Diencephalon (tissue), 2 donors: ENCODE measurements around the genes OR5F1, APLNR, RTN4RL2 and ZDHHC5.

DNA sequence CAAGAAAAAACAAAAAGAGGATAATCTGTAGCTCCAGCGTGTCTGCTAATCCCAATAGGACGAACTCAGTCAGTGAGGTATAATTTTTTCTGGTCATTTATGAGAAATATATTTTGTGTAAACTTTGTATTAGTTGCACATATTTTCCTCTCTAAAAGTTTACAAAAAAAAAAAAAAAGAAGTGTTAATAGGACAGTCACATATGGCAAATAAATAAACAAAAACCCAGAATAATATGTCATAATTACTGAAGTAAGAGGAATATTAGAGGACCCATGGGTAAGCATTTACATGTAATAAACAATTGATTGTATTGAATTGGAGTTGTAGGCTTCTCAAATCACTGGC, at the start of gene OR5F1:
OR5F1 (minus strand) TSS at position 97 of the 348 bp plus-strand sequence.
- RAMPAGE, long total RNA = no peak

GRCh38 chr11:57124340-57125592, 57.0 kb upstream of the LRRC55 start:
- RAMPAGE, long total RNA = no peak

DNA sequence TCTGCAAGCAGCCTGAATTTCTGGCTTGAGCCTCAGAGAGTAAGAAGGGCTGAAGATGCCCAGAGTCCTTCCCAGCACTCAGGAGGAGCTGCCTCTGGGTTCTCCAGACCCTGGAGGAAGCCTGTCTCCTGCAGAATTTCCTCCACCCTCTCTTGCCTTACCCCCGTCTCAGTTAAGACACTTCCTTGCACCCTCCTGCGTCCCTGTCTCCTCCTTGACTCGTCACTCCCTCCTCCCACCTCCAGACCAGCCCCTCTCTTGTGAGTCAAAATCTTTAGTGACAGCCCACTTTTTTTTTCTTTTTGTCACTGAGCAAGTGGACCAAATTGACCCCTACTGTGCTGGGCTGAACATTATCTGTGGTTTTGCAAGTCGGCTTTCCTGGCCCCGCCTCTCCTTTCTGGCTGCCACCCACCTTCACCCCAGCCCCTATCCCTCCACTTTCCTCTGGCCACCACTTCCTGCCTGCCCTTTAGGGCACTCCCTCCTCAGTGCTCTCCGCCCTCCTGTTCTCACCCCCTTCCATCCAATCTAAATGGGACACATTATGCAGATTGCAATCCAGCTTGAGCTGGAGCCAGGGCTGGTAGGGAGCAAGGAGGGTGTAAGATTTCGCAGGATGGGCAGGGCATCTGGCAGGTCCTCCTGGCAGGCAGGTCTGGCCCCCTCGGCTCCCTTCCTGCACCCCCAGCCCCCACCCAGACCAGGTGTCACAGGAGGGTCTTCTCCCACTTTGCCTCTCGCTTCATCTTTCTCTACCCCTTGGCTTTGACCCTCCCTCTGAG, at the start of gene APLNR:
APLNR (minus strand) TSS at position 179 of the 785 bp plus-strand sequence.
- RAMPAGE, long total RNA = start-site peak on the minus strand centred at position 151 of the sequence, 58 bp wide, 267 and 161 reads in 2 replicates

GRCh38 chr11:57315673-57316528, 8.9 kb downstream of the TNKS1BP1 start:
- RAMPAGE, long total RNA = no peak

DNA sequence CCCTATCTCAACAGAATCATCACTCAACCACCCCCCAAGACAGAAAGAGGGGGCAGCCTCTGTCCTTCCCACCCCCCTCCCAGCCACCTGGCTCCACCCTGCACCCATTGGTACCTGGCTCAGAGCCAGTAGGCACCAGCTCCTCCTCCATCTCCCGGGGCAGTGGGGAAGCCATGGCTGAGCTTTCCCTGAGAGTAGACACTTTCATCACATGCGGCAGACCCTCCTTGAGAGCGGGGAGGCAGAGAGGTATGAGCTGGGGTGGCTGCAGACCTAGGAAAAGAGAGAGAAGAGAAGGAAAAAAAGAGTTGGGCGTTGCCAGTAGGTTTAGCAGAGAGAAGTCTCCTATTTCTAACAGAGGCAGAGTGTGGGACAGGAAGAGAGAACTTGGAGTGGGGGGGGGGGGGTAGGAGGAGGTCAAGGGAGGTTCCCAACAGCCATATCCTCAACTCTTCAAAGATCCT, 3.0 kb downstream of the TNKS1BP1 start:
- RAMPAGE, long total RNA = no peak

DNA sequence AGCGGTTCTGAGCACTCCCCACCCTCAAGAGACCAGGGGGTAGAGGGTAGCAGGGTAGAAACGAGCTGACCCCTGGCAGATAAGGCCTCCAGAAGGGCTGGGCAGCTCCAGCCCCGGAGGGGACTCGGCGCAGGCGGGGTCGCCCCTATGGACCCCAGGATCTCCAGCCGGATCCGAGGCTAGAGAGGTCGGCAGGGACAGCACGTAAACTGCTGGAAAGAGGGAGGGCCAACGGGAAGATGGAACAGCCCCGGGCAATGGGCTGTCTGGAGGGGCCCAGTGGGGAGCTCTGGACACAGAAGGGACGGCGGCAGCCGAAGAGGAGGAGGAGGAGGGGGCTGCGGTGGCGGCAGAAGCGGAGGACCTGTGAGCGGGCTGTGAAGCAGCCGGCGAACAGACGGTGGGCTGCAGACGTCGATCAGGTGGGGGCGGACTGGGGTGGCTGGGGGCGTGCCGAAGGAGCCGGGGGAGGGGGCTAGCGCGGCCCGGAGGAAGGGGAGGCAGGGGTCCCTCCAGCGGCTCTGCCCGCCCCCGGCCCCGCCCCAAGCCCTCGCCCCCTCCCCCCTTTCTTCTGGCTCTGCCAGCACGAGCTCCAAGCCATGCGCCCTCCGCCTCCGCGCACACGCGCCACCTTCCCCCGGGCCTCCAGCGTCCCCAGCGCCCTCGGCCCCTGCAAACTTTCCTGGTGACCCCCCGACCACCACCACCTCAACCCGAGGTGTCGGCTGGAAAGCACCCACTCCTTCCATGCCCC, 548 bp downstream of the TNKS1BP1 start:
- RAMPAGE, long total RNA = no peak

GRCh38 chr11:57460233-57460878, at the start of gene RTN4RL2:
Gene RTN4RL2, plus strand, starts transcription at chr11:57460528.
- RAMPAGE, long total RNA = no peak

- RAMPAGE, long total RNA = no peak
Measured at GRCh38 chr11:57495903-57496378, 19.6 kb downstream of the SLC43A1 start.

- RAMPAGE, long total RNA = no peak
Measured at GRCh38 chr11:57497252-57498210, 18.0 kb downstream of the SLC43A1 start.

DNA sequence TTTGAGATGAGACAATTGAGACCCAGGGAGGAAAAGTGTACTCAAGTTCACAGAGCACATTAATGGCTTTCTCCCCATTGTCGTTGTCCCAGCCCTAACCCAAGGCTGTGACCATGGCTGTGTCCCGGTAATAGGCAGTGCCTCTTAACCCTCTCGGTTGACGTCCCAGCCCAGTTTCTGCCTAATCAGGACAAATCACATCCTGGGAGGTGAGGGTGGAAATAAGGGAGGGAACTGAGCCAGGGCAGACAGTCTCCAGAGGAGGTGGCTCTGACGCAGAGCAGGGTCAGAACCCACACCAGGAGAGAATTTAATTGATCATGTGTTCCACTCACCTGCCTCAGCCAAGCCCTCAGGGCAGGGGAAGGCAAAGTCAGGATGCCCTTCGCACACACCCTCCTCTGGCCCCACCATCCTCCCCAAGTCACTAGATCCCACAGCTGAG, 17.0 kb downstream of the SLC43A1 start:
- RAMPAGE, long total RNA = no peak

DNA sequence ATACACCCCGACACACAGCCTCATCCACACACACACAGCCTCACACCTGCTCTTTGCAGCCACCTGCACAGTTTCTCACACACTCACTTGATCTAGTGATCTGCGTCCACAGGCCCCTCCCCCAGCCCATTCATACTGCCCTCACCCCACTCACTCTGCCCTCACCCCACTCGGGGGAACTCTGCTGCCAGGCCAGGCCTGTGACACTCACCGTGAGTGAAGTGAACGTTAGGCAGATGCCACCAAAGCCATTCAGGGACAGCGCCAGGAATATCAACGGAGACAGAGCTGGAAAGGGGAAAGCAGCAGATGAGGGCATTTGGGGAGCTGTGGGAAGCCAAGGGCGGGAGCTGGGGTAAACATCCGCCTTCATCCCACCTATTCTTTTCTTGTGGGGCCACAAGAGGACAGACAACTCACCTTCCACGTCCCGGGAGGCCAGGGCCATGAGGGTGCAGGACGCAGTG, 14.9 kb downstream of the SLC43A1 start:
- RAMPAGE, long total RNA = no peak

DNA sequence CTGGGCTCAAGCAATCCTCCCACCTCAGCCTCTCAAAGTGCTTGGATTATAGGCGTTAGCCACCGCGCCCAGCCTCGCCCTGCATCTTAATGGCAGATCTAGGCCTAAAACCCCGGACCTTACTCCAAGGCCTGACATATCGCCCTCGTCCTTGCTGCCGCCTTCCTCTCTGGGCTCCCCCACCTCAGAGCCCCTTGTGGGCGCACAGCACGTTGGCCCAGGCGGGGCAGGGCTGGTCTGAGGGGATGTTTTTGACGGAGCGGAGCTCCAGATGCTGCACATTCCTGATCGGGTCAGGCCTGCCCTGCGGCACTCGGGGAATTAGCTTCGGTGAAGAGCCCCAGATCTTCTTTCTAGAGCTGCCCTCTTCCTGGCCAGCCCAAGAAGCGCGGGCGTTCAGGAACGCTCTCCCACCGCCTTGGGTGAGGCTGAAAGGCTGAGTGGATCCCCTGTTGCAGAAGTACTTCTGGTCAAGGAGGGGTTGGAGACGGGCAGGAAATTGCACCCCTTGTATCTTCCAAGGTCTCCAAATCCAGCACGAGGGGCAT, 12.1 kb downstream of the YPEL4 start:
- RAMPAGE, long total RNA = no peak

DNA sequence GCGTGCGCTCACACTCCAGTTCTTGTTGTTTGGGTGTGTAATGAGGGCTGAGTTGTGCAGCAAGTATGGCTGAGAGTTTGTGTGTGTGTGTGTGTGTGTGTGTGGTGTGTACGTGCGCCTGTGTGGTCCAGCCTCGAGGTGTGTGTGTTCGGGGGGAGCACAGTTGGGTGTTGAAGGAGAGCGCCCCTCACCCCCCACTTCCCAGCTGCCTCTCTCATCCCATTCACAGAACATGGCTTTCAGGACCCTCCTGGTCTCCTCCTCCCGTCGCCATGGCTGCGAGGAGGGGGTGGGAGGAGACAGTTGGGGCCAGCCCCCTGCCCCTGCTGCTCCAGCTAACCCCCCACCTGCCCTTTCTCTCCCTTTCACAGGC, 10.6 kb downstream of the YPEL4 start:
- RAMPAGE, long total RNA = no peak

DNA sequence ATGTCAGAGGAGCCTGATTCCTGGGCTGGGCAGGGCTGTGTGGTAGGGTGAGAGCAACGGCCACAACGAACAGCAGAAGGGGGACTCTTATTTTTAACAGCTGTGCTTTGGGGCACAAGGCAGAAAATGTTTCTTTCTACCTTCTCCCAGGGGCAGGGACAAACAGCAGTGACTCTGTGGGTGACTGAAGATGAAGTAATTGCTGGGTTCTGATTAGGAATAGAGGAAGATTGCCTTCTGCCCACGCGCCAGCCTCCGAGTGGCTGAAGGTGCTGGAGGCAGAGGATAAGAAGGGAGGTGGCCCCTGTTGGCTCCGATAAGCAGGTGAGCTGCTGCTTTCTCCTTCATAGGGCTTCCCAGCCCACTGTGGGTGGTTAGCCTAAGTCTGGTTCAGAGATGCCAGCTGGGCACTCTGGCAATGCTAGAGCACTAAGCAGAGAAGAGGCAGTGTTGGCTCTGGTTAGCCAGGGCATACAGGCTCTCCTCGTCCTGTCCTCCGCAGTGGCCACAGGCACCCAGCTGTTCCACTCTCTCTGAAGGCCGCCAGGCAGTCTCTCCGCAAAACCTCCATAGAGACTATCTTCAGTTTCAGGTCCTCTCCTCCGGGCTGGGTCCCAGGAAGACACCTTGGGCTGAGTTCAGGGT, 1.5 kb downstream of the YPEL4 start:
- RAMPAGE, long total RNA = no peak

DNA sequence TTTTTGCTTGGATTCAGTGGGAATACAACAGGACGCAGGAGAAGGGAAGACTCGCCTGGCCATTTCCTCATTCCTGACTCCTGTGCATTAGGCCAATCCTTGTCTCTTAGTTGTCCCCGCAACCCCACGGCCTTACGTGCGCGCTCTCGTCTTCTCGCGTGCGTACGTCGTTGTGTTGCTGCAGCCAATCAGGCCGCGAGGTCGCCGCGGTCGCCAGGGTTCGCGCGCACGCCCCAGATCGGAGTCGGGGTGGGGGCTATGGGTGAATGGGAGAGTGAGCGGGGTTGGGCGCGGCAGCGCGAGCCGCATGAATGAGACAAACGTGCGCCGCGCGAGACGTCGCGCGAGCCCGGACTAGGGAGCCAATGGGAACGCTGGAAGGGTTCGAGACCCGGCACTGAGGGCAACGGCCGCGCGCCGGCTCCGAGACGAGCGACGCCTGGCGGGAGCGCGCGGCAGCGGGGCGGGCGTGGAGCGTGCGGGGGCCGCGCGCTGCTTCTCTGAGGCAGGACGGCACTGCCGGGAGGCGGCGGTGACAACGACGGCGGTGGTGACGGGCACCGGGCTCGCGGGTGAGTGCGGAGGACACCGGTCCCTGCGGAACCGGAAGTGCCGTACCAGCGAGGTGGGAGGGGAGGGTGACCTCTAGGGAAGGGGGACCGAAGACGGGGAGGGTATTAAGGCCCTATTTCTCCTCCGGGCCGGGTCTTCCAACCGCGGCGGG, at the start of gene ZDHHC5:
ZDHHC5 (plus strand) TSS at position 499 of the 724 bp plus-strand sequence.
- RAMPAGE, long total RNA = no peak

DNA sequence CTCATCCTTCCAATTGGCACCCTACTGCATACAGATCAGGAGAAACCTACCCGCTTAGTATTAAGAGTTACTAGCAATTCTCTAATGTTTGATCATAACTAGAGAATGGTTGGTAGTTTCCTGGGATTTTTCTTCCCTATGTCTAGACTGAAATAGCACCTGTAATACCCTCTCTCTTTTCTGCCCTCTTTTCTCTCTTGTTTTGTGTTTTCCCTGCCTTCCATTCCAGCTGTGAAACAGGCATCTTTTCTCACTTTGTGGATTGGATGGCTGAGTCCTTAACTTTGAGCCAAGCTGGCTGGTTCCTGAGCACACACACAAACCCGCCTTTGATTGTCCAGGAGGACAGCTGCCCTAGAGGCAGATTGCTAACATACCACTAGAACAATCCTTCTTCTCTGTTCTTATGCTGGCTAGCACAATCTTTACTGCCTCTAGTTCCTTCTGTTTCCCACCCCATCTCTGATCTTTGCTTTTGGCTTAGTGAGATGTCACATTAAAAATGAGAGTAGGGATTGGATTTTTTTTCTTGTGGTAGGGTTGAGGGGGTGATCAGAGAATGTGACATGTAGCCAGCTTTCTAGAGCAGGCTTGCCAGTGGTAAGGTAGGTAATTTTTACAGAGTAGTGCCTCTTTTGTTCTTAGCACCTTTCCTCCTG, 17.7 kb downstream of the CTNND1 start:
- RAMPAGE, long total RNA = no peak

DNA sequence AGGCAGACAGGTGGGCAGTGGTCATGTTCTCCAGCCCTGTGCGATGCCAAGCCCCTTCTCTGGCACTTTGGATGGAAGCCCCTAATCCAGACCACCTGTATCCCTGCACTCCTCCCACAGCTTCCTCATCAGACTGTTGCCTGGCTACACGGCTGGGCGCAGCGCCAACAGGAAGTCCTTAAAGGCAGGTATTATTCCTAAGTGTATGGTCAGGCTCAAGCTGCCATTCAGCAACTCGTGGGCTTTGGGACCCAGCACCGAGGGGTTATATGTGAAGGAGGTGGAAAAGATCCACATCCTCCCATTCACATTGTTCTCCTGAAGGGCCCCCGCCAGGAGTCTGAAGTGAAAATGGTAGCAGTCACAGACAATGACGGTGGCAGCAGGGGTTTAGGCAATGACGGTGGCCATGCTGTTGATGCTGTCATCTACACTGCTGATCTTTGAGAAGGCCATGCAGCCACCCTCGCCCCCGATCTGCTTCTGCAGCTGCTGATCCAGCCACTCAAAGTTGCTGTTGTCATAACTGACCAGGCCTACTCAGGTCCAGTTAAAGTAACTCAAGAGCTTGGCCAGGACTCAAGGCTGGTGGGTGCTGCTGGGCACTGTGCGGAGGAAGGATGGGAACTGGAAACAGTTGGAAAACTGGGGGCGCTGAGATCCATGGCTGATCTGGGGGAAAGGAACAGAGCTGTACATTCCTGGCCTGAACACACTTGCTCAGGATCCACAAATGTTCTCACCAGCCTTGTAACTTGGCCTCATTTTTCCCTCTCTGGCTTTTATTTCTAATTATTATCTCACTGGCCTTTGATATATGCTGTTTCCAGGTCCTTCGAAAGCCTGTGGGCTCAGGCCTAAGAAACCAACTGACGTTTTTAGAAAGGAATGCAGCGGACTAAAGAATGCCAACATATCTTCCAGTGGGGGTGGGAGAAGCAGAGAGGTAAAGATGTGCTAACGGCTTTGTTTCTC, 27.8 kb downstream of the OR6Q1 start:
- RAMPAGE, long total RNA = no peak

DNA sequence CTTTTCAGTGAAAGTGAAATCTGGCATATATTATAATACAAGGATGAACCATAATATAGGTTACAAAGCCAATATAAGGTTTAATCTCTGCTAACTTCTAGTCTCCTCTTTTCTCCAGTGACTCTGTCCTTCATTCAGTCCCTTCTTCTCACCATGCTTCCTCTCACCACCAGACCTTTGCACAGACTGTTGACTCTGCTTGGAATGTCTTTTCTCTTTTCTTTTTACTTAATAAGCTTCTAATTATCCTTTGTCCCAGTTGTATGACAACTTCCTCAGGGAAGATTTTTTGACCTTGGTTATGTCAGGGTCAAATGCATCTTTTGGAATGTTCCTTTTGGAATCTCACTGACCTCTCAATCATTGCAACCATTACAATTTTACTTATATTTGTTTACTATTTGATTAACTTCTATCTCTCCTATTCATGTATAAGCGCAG, 5.6 kb upstream of the OR10W1 start:
- RAMPAGE, long total RNA = no peak

- RAMPAGE, long total RNA = no peak
Measured at GRCh38 chr11:58618113-58619113, 4.1 kb upstream of the CNTF start.

GRCh38 chr11:58619252-58620068, 3.0 kb upstream of the CNTF start:
- RAMPAGE, long total RNA = no peak